Stomach (tissue), 7 donors: ENCODE data around the genes ADAMTSL4, CTSK and BNIPL.

DNA sequence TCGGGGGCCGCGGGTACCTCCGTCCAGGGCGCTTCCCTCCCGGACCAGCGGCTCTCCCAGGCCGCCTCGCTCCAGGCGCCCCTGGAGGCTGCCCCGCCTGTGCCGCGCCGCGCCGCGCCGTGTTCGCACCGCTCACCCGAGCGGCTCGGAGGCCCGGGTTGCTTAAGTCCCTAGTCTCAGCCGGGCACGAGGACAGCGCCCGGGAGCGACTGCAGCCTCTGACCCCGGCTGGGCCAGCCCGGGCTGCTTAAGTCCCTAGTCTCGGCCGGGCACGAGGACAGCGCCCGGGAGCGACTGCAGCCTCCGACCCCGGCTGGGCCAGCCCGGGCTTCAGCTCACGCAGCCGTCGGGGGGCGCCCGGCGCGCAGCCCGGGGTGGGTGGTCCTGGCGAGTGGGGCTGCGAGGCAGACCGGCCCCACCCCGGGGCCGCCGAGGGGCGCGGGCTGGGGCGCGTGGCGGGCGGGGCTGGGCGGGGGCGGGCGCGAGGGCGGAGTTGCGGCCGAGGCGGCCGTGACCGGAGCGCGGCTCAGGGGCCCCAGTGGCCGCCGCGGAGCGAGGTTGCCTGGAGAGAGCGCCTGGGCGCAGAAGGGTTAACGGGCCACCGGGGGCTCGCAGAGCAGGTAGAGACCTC is at the start of gene ADAMTSL4:
TSS of gene ADAMTSL4 (plus strand) at position 529 of the 631 bp plus-strand sequence.
- PRO-cap, result bidirectional peak, plus-strand start at position 173 of the sequence, minus-strand start at position 138 of the sequence; bidirectional peak, plus-strand start at position 529 of the sequence, minus-strand start at position 220 of the sequence
- RAMPAGE, long total RNA, 5 experiments, result start-site peak on the plus strand in 4 of 5 experiments, centred at positions 513 to 555 of the sequence, 22 to 255 reads per replicate
- RRBS, result under 1% methylated on average over 30 of the region's 81 CpGs

- PRO-cap, result bidirectional peak, plus-strand start at chr1:150549767, minus-strand start at chr1:150549731; unidirectional peak, minus-strand start at chr1:150549816
- RAMPAGE, long total RNA, 5 experiments, result start-site peak on the plus strand in 2 of 5 experiments, at chr1:150549744-150550180 at its widest, 5 to 7 reads per replicate
- RRBS, result 5% methylated on average over 26 of the region's 40 CpGs
Observed at GRCh38 chr1:150549511-150550069, 382 bp downstream of the ADAMTSL4 start.

GRCh38 chr1:150575560-150576266 is 3.7 kb downstream of the MCL1 start:
- PRO-cap, result no peak
- RAMPAGE, long total RNA, 5 experiments, result start-site peak on the minus strand in 1 of 5 experiments, at chr1:150575545-150575681 at its widest, 15 reads per replicate
- RRBS, result no CpG with 5 or more reads among the region's 1 CpG

DNA sequence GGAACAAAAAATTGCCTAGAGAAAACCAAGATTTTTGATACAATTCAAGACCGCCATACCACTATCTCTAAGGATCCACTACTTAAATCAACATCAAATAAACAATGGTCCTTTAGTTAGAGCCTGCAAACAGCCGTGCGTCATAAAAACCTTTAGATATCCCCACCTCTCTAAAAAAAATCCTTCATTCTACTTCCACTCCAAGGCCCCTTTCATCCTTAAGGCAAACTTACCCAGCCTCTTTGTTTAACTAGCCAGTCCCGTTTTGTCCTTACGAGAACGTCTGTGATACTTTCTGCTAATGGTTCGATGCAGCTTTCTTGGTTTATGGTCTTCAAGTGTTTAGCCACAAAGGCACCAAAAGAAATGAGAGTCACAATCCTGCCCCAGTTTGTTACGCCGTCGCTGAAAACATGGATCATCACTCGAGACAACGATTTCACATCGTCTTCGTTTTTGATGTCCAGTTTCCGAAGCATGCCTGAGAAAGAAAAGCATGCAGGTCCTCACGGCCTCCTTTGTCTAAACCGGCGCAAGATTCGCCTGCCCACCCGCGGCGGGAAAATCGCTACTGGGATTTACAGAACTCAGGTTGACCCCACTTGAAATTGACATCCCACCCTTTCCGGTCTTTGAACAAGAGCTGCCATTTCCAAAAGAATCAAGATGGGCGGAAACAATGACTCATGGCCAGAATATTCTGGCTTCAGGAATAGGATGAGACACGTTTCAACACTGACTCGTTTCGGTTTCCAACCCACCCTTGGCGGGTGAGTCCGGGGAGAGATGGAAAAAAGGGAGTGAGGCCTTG is 1.2 kb downstream of the MCL1 start:
- PRO-cap, result bidirectional peak, plus-strand start at position 187 of the sequence, minus-strand start outside the sequence; bidirectional peak, plus-strand start at position 760 of the sequence, minus-strand start at position 561 of the sequence
- RAMPAGE, long total RNA, 5 experiments, result start-site peak on the minus strand in 4 of 5 experiments, centred at positions 249 to 645 of the sequence, 16 to 443 reads per replicate
- RRBS, result under 1% methylated on average over 7 of the region's 30 CpGs

- PRO-cap, result no peak
- RAMPAGE, long total RNA, 5 experiments, result start-site peak on the plus strand in 1 of 5 experiments, at chr1:150631788-150632145 at its widest, 22 reads per replicate
- RRBS, result no CpG with 5 or more reads among the region's 9 CpGs
Observed at GRCh38 chr1:150631837-150632521, 2.6 kb upstream of the ENSA start.

- PRO-cap, result bidirectional peak, plus-strand start at chr1:150808406, minus-strand start at chr1:150808258
- RAMPAGE, long total RNA, 5 experiments, result start-site peak on the minus strand in 3 of 5 experiments, at chr1:150808295-150808348 at its widest, 16 to 259 reads per replicate
- RRBS, result no CpG with 5 or more reads among the region's 8 CpGs
Observed at GRCh38 chr1:150807783-150808690, at the start of gene CTSK. Gene CTSK (minus strand): TSS chr1:150808260.

DNA sequence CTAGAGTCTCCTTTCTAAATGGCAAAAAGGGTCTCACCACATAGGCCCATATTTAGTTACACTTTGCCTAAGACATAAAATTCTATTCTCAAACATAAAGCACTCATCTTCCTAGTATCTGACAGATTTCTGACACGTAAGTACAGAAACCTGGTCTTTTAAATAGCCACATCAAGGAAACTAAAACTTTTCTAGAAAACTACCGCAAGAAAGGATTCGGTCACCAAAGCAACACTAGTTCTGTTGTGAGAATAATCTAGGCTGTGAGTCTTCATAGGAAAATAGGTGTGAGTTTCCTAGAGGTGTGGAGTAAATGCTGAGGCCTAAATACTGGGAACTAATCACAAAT is 33.6 kb upstream of the CTSK start:
- PRO-cap, result no peak
- RAMPAGE, long total RNA, 5 experiments, result no peak in any of the 5 experiments
- RRBS, result no CpG with 5 or more reads among the region's 3 CpGs

DNA sequence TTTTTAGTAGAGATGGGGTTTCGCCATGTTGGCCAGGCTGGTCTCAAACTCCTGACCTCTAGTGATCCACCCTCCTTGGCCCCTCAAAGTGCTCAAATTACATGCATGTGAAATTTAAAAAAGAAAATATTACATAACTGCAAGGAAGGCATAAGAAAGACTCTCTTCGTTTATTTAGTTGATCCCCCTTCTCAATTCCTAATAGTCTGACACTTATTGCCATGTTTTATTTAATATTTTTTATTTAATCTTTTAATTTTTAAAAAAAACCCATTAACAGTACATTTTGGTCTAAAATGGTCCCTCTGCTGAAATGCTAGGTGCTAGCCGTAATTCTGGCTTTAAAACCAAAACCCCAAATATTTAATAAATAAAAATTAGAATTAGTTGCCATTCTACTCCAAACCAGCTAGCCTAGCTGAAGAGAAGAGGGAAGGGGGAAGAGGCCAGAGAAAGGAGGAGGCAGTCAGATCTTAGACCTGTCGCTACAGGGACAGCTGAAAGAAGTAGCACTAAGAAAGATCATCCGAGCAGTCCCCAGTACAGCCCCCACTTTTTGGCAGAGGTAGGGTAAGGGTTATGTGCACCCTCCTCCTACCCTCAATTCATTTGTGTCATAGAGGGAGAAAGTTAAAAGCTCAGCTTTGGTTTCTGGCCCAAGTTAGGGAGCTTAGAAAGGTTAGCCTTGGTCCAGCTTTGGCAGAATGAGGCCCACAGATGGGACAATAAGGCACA is 9.4 kb downstream of the CERS2 start:
- PRO-cap, result no peak
- RAMPAGE, long total RNA, 5 experiments, result no peak in any of the 5 experiments
- RRBS, result no CpG with 5 or more reads among the region's 5 CpGs

DNA sequence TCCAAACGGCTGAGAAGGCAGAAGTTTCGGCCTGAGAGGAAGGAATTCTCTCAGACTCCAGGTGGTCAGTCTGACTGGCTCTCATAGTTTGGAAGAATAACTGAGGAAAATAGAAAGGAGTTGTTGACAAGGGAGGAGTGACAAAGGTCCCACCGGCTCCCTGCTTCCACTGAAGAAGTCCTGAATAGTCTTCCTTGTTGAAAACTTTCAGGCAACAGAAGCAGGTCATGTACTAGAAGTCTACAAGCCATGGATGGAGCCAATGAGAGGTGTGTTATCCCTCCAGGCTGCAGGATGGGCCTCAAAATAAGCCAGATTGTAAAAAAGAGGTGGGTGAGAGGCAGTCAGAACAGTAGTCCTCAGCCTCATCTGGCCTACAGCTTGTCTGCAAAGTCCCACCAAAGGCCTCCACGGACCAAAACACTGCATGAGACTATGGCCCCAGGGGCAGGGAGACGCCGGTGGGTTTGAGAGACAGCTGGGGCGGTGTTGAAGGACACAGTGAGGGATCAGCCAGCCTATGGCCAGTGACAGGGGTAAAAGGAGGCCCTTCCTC is 1.7 kb downstream of the CERS2 start:
- PRO-cap, result no peak
- RAMPAGE, long total RNA, 5 experiments, result no peak in any of the 5 experiments
- RRBS, result no CpG with 5 or more reads among the region's 7 CpGs

GRCh38 chr1:150973457-150973664 is 1.3 kb downstream of the CERS2 start:
- PRO-cap, result no peak
- RAMPAGE, long total RNA, 5 experiments, result no peak in any of the 5 experiments
- RRBS, result no CpG with 5 or more reads among the region's 6 CpGs

GRCh38 chr1:151002352-151003252 is 4.1 kb downstream of the MINDY1 start:
- PRO-cap, result no peak
- RAMPAGE, long total RNA, 5 experiments, result start-site peak on the minus strand in 1 of 5 experiments, at chr1:151002404-151002459 at its widest, 13 reads per replicate
- RRBS, result no CpG with 5 or more reads among the region's 6 CpGs

GRCh38 chr1:151036333-151036912 is at the start of gene BNIPL:
Gene BNIPL (plus strand): TSS chr1:151036586.
- PRO-cap, result no peak
- RAMPAGE, long total RNA, 5 experiments, result no peak in any of the 5 experiments
- RRBS, result no CpG with 5 or more reads among the region's 7 CpGs

GRCh38 chr1:151037078-151037696 is 801 bp downstream of the BNIPL start:
- PRO-cap, result no peak
- RAMPAGE, long total RNA, 5 experiments, result no peak in any of the 5 experiments
- RRBS, result no CpG with 5 or more reads among the region's 7 CpGs

GRCh38 chr1:151283936-151284489 is 1.9 kb downstream of the ZNF687 start:
- PRO-cap, result no peak
- RAMPAGE, long total RNA, 5 experiments, result no peak in any of the 5 experiments
- RRBS, result no CpG with 5 or more reads among the region's 3 CpGs

GRCh38 chr1:151311386-151312396 is 15.5 kb downstream of the PI4KB start:
- PRO-cap, result bidirectional peak, plus-strand start at chr1:151311927, minus-strand start at chr1:151311693
- RAMPAGE, long total RNA, 5 experiments, result no peak in any of the 5 experiments
- RRBS, result no CpG with 5 or more reads among the region's 7 CpGs

- PRO-cap, result no peak
- RAMPAGE, long total RNA, 5 experiments, result start-site peak on the minus strand in 1 of 5 experiments, at chr1:151368212-151368320 at its widest, 32 reads per replicate
- RRBS, result no CpG with 5 or more reads among the region's 17 CpGs
Observed at GRCh38 chr1:151368036-151369122, 4.1 kb downstream of the SELENBP1 start.

GRCh38 chr1:151371799-151372149 is 731 bp downstream of the SELENBP1 start:
- PRO-cap, result unidirectional peak, plus-strand start at chr1:151372043
- RAMPAGE, long total RNA, 5 experiments, result no peak in any of the 5 experiments
- RRBS, result no CpG with 5 or more reads among the region's 4 CpGs

DNA sequence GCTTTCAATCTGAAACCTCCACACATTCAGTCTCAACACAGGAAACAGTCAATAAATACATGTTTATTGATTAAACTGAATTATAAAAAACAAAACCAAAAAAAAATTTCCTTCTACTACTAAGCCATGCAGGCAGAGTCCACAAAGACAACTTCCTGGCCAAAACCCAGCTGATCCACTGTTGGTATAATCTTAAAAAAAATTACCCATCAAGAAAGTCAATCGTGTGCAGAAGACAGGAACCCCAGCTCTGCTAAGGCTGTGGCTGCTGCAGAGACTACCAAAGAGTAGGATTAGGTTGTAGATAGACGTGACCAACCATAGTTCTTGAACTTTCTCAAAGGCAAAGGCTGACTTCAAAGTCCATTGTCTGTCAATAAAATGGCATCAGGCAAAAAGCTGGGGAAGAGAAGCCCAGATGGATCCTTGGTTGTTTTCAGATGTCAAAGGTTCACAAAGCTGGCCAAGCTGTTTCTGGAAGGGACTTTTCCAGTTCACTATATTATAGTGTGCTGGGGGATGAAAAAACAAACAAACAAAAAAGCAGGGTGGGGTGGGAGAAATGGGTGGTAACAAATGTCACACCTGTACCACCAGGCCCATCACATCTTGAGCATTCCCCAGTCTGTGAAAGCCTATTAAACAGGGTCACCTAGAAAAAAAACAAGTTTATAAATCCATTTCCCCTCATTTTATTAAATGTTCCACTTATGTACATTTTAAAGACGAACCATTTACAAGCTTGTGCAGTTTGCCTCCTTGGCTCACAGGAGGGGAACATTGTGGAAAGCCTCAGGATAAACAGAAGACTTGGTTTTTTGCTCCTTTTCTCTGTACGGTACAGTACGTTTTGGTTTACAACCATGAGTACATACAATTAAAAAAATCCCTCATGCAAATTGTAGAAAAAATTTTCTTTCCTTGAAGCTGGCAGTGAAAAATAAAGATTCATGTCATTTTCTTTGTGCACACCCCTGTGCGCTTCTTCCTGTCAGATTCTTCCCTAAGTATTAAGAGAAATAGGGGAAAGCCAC is 3.6 kb downstream of the PSMB4 start:
- PRO-cap, result no peak
- RAMPAGE, long total RNA, 5 experiments, result start-site peak on the minus strand in 1 of 5 experiments, centred at position 809 of the sequence, 22 reads per replicate
- RRBS, result no CpG with 5 or more reads among the region's 6 CpGs

DNA sequence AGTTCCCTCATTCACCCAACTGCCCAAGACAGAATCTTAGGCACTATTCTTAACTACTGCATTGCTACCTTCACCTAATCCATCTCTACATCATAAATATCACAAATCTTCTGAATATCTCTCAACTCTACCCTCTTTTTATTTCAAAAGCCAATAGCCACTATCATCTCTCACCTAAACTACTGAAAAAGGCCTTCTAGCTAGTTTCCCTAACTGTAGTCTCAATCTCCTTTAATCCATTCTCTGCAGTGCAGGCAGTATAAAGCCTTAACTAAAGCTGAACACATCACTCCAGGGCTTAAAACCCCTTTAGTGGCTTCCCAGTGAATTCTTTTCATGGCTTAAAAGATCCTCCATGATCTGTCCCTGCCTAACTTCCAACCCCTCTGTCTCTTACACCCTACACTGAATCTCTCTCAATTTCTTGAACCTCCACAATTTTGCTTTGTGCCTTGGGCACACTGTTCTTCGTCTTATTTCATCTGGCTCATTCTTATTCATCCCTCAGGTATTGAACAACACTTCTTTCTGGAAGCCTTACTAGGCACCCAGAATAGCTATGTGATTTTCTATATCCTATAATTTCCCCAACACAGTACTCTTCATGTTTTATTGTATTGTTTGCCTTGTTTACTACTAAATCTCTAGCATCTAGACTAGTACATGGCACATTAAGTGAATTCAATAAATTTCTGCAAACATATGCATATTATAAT is 11.6 kb downstream of the PSMB4 start:
- PRO-cap, result no peak
- RAMPAGE, long total RNA, 5 experiments, result start-site peak on the minus strand in 1 of 5 experiments, centred at positions 389 to 518 of the sequence, 7 to 11 reads per replicate
- RRBS, result no CpG with 5 or more reads among the region's 1 CpG

DNA sequence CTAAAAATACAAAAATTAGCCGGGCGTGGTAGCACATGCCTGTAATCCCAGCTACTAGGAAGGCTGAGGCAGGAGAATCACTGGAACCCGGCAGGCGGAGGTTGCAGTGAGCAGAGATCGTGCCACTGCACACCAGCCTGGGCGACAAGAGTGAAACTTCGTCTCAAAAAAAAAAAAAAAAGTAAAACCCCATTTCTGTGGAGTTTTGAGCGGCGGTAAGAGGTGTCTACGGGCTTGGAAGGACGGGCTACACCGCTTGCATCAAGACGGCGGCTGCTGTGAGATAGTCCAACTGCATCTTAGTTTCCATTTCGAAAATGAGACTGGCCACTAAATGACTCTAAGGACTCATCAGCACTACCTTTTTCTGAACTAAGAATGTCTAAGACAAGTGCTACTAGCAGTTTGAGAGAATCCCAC is 1.5 kb downstream of the POGZ start:
- PRO-cap, result no peak
- RAMPAGE, long total RNA, 5 experiments, result no peak in any of the 5 experiments
- RRBS, result no CpG with 5 or more reads among the region's 15 CpGs